Kidney epithelial cell (primary cell): ENCODE data around the gene PKNOX1.

DNA sequence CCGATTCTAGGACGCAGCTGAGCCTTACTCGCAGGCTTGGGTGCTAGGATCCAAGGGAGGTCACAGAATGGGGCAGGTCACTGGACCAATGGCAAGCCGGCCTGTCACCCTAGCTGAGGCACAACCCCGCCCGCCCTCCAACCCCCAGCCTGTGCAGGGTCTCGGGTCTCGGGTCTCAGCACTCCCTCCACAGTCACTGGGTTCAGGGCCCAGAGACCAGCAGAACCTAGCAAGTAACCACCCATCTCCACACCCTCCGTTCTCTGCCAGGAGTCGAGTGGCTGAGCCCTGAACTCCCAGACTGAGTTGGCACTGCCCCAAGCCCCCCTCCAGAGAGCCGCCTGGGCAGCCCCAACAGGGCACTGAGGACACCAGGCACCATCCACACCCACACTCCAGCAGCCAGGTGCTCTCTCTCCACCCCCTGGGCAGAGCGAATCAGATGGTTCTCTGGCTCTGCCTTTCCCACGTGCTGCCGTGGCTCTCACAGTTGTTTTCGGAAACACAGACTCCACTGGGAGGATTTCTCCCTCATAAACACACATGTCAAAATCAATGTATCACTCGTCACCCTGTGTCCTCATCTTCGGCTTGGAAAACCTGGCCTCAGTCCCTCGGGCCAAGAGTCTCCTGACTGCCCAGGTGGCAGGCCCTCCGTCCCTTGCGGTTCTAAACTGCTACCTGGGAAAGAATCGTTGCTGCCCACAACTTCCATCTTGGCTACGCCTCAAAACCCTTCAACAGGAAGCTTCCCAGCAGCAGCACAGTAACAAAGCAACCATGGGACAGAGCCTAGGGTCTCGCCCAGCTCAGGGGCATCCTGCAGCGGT lies 13.5 kb downstream of the WDR4 start:
- RAMPAGE, long total RNA, result no peak
- RRBS, result no CpG with 5 or more reads among the region's 24 CpGs

DNA sequence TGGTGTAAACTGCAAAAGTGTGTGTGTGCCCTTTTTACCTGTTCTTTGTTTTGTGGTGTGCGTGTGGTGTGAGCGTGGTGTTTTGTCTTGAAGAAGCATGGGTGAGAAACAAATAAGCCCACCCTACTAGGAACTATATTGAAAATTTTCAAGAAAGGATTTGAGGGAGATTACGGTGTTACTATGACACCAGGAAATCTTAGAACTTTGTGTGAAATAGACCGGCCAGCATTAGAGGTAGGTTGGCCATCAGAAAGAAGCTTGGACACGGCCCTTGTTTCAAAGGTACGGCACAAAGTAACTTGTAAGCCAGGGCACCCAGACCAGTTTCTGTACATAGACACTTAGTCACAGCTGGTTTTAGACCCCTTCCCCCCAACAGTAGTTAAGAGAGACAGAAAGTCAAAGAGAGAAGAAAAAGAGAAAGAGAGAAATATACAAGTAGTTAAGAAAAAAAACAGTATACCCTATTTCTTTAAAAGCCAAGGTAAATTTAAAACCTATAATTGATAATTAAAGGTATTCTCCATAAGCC lies 7.6 kb upstream of the ERVH48-1 start:
- RAMPAGE, long total RNA, result no peak
- RRBS, result no CpG with 5 or more reads among the region's 6 CpGs

- RAMPAGE, long total RNA, result no peak
- RRBS, result 1% methylated on average over 45 of the region's 105 CpGs
Observed at GRCh38 chr21:42974058-42974859, at the start of gene PKNOX1. PKNOX1 (plus strand) TSS chr21:42974562.

- RAMPAGE, long total RNA, result no peak
- RRBS, result no CpG with 5 or more reads among the region's 5 CpGs
Observed at GRCh38 chr21:43210780-43211085, 41.9 kb downstream of the CRYAA start.

DNA sequence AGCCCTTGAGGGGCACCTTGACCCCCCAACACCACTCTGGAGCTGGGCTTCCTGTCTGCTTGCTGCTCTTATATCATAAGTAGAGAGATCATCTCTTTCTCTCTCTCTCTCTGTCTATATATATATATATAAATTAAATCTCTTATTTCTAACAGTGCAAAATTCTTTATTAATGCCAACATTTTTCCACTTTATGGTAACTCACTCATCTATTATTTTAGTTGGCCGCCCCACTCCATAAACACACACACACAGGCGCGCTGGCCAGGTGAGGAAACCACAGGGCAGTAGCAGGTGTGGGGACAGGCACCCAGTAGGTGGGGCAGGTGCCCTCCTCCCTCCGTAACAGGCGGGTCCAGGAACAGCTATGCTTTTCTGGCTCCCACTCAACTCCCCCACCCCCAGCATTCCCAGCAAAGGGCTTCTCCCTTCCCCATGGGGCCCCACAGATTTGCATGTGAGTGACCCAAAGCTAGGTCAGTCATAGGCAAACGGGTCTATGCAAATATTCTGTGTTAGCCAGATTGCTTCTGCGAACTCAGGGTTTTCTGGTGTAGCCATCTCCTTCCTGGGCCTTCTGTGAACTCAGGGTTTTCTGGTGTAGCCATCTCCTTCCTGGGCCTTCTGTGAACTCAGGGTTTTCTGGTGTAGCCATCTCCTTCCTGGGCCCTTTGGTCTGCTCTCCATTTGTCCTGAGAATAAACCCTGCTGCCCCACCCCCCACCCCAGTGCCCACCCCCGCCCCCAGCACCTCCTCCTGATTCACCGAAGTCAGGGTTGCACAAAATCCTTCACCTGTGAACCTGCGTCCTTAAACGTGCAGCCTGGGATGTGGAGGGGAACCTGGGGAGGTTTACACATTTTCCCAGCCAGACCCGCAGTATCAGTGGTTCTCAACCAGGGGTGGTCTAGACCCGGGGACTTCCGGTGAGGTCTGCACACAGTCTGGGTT lies 114.1 kb downstream of the SIK1 start:
- RAMPAGE, long total RNA, result no peak
- RRBS, result no CpG with 5 or more reads among the region's 14 CpGs

- RAMPAGE, long total RNA, result no peak
- RRBS, result no CpG with 5 or more reads among the region's 7 CpGs
Observed at GRCh38 chr21:43313955-43314275, 113.0 kb downstream of the SIK1 start.

DNA sequence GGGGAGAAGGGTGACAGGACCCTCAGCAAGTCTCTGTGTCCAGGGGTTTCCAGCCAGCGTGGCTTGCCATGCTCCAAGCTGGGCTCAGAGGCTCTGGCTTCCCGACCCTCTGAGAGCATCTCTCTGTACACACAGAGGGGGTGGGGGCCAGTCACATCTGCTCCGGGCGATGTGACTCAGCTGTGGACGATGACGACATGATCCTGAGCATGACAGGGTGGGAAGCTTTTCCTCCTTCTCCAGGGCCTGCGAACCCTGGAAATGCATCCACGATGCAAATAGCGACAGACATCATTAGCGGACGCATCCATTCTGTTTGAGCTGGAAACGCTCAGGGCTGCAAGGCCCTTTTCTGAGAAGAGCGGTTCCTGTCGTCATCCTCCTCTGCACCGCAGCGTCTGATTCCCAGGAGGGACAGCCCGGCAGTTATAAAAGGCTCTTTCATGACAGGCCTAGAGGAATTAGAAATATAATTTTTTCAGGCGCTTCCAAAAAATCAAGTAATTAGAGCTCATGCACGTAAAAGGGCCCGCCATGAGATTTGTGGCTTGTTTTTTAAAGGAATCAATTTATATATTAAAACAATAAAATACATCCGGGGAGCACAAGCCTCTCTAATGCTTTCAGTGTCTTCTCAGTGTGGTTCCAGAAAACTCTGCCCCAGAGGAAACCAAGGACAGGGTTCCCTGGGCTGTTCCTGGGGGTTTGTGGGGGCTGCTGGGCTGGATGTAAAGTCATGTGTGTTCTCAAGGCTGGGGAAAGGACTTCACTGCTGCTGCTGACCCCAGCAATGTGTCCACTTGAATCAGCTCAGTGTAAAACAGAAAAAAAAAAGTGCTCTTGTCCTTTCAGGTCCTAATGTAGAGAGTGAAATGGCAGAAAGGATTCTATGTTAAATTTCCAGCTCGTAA lies 107.4 kb downstream of the SIK1 start:
- RAMPAGE, long total RNA, result no peak
- RRBS, result no CpG with 5 or more reads among the region's 22 CpGs

- RAMPAGE, long total RNA, result no peak
- RRBS, result no CpG with 5 or more reads among the region's 19 CpGs
Observed at GRCh38 chr21:43331860-43332610, 94.9 kb downstream of the SIK1 start.

DNA sequence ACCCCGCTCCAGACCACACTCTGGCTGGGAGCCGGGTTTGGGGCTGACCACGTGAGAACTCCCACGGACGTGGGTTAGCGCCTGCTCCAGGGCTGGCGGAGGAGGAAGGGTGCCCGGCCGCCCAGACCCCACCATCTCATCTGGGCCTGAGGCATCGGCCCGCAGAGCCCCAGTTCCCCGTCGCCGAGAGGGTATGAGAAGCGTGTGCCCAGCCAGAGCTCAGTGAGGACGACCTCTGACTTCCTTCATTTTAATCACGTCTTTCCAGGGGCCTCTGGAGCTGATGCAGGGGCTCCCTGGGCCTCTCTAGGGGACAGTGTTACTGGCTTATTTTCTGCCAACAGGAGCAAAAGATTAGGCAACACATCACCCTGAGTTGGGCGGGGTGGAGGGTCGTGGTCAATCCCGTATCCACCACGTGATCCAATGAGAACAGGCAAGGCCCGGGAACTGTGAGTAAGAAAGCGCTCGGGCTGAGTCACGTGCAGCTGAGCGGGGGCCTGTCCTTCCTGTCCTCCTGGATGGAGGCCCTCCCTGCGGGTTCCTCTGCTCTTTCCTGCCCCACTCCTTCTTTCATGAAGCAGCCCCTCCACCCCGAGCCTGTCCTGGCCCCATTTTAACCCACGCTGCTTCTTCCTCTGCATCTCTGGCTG lies 81.0 kb downstream of the SIK1 start:
- RAMPAGE, long total RNA, result no peak
- RRBS, result 93% methylated on average over 6 of the region's 29 CpGs

DNA sequence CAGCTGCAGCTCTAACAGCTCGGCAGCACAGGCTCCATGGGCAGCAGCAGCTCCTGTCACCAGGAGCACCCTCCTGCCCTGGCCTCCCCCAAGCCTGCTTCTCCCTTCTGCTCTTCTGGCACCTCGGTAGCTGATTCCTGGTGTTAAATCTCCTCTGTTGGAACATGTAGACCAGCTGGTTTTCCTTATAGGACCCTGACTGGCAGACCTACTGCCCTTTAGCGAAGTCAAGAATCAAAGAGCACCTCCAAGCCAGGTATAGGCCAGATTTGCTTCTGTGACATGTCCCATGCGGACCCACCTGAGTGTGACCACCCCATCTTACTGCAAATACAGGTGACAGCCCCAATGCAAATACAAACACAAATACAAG lies 72.4 kb downstream of the SIK1 start:
- RAMPAGE, long total RNA, result no peak
- RRBS, result no CpG with 5 or more reads among the region's 4 CpGs

- RAMPAGE, long total RNA, result no peak
- RRBS, result no CpG with 5 or more reads among the region's 9 CpGs
Observed at GRCh38 chr21:43382836-43383226, 44.1 kb downstream of the SIK1 start.

DNA sequence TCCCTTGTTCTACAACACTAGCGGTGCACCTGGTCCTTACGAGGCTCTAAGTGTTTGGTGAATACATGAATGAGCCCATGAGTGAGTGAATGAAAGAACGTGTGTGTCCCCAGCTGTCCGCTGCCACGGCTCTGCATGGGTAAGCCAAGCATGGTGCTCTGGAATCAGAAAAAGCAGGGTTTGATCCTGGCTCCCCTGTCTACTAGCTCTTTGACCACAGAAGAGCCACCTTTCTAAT lies 7.9 kb downstream of the H2BC12L start:
- RAMPAGE, long total RNA, result no peak
- RRBS, result no CpG with 5 or more reads among the region's 5 CpGs

DNA sequence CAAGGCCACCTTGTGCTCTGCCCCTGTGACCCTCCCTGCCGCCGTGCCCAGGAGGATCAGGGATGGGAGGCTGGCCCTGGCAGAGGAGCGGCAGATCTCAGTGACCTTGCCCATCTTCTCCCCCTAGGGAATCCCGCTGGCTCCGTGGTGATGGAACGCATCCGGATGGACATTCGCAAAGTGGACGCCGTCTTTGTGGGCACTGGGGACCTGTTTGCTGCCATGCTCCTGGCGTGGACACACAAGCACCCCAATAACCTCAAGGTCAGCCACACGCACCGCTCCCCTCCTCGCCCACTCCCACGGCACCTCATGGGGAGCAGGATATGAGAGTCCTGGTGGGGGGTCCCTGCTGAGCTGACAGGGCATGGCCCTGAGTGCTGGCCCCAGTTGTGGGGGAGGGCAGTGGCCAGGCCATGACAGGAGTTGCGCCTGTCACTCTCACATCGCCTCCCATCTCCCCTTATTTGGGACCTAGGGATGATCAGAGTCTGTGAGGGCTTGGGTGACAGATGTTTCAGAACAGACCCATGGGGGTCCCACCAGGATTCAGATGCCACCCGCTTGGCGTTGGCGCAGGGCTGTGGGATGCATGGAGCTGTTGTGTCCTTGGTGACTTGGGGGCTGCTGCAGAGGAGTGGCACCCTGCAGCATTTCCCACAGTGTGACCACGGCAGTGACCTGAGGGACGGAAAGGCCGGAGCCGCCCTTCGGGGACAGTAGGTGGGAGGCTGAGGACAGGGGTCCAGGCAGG lies 22.5 kb downstream of the CSTB start:
- RAMPAGE, long total RNA, result no peak
- RRBS, result no CpG with 5 or more reads among the region's 25 CpGs

GRCh38 chr21:43869962-43870556 lies 5.0 kb downstream of the AGPAT3 start:
- RAMPAGE, long total RNA, result no peak
- RRBS, result no CpG with 5 or more reads among the region's 15 CpGs

DNA sequence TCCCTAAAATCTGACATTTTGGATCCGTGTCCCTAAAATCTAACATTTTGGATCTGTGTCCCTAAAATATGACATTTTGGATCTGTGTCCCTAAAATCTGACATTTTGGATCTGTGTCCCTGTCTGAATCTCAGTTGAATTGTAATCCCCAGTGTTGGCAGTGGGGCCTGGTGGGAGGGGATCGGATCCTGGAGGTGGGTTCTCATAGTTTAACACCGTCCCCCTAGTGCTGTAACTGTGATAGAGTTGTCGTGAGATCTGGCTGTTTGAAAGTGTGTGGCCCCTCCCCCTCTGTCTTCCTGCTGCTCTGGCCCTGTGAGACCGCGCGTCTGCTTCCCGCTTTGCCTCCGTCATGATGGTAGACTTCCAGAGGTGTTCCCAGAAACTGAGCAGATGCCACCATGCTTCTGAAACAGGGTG lies 24.9 kb downstream of the AGPAT3 start:
- RAMPAGE, long total RNA, result no peak
- RRBS, result no CpG with 5 or more reads among the region's 9 CpGs

DNA sequence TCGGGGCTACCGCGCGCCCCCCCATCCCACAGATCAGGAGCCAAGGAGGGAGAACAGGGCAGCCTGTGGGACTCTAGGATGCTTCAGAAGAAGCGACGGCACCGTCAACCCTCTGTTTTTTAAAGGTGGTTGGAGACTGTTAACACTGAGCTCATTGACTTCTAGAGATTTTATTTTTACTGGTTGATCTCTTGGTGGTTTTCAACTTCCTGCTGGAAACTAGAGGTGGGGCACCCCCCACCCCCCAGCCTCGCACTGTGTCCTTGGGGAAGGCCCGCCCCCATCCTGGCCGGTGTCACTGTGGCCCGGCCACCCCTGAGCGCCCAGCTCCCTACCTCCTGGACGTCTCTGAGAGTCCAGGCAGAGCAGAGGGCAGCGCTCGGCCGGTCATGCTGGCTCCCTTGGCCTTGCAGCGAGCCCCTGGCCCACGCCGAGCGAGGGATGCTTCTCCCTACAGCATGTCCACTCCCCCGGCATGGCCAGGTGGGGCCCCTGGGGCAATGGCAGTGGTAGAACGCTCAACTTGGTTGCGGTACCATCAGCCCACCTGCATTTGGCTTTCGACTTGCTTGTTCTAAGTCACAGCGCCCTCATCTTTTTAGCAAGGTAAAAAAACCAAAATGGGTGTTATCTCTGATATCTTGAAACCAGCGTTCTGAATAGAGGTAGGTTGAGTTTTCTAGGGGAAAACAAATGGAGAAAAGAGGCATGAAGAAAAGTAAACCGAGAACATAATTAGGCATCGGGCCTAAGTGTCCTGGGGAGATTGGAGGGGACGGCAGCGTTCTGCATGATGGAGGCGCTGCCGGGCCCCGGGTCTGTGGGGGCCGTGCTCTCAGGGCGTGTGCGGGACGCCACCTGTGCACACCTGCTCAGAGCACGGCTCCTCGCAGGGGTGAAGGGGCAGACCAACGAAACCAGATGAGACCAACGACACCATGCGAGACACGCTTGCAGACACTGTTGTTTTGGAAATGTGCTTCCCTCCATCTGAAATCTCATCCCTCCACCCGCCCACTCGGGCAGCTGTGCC lies 28.6 kb upstream of the TRAPPC10 start:
- RAMPAGE, long total RNA, result no peak
- RRBS, result 78% methylated on average over 7 of the region's 45 CpGs

DNA sequence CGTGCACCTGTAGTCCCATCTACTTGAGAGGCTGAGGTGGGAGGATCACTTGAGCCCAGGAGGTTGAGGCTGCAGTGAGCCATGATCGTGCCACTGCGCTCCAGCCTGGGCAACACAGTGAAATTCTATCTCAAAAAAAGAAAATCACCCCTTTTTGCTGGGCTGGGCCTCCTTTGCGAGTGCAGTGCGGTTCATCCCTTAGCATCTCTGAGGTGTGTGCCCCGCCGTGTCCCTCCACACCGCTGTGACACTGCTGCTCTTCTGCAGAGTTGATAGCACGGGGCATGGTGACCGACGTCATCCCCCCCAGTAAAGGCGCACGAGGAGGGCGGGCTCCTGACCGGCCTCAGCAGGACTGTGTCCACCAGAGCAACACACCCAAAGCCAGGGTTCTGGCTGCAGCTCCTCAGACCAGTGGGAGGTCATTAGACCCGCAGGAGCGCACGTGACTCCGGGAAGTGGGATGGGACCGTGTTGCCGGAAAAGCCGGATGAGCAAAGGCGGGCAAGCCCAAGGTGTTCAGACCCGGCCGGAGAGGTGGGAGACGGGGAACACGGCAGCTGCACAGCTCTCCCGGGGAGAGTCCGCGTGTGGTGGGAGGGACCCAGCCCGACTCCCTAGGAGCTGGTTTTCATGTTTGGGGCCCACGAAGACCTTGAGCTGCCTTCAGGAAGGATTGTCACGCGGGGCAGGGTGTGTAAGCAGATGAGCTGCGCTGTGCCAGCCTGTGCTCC lies 20.8 kb upstream of the TRAPPC10 start:
- RAMPAGE, long total RNA, result no peak
- RRBS, result 80% methylated on average over 6 of the region's 35 CpGs

- RAMPAGE, long total RNA, result no peak
- RRBS, result no CpG with 5 or more reads among the region's 30 CpGs
Observed at GRCh38 chr21:44012925-44013291, 799 bp downstream of the TRAPPC10 start.

- RAMPAGE, long total RNA, result no peak
- RRBS, result no CpG with 5 or more reads among the region's 6 CpGs
Observed at GRCh38 chr21:44021541-44022099, 9.5 kb downstream of the TRAPPC10 start.

DNA sequence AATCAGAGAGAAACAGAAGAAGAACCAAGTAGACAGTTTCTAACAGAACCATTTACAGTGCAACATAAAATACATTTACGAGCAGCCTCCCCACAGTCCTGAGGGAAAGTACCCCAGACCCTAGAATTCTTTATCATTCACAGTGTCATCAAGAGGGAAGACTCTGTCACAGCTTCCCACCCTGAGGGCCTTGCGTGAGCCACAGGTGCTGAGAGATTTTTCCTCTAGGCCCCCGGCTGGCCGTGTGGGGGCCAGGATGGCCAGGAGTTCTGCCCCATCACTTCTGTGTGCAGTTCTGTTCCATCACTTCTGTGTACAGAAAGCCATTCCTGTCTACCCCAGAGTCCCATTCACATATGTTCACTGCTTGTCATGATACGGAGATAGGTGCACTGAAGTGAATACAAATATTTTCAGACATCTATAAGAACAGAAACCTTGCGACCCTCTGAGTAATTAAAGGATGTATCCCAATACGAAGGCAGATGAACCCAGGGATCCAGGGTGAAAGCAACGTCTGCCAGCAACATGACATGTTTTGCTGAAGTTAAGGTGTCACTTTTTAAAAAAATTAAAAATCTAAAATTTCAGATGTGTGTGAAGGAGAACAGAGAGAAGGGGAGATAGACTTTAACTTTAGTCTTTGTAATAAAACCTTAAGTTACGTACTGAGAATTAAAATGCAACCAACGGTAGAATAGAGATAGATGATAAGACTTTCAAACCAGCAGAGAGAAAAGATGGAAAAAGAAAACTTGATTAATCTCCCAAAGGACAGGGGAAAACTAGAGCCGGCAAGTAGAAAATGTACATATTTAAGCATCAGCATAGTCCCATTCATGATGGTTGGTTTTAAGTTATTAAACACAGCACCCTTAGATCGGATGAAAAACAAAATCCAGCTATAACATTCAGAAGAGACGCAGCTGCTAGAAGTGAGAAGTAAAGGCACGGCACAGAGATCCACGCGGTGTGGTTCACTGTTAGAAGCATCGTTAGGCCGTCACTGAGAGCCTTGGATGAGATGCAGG lies 24.4 kb downstream of the TRAPPC10 start:
- RAMPAGE, long total RNA, result no peak
- RRBS, result no CpG with 5 or more reads among the region's 18 CpGs